Bronchus (tissue), 1 donor: ENCODE results near the gene HOXB2.

GRCh38 chr17:47948486-47949066 lies 7.2 kb downstream of the PNPO start:
- PRO-cap, result no peak

DNA sequence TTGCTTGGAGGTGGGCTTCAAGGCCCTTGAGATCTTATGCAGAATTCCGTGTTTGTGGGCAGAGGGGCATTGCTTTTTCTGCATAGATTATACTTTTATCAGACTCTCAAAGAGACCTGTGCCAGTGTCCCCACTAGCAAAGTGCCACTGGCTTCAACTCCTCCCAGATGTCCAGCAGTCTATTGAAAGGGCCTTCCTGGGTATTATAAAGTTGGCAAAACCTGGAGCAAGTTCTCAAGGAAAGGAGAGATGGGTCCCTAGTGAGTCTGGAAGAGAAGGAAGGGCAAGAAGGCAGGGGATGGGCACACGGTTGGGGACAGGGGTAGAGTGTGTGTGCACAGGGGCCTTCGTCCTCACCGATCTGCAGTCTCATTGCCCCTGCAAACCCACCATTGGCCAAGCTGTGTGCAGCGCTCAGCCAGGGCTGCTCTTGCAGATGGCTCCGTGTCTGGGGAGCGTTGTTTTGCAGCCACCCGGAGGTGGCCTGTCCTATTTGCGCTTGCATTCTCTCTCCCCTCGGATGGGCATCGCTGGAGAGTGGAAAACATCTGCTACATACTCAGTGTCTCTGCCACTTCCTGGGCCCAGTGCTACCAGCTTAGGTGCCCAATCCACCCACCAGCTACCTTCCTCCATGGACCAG lies 963 bp upstream of the PRR15L start:
- PRO-cap, result no peak

GRCh38 chr17:47965988-47966676 lies 4.8 kb upstream of the CDK5RAP3 start:
- PRO-cap, result no peak

DNA sequence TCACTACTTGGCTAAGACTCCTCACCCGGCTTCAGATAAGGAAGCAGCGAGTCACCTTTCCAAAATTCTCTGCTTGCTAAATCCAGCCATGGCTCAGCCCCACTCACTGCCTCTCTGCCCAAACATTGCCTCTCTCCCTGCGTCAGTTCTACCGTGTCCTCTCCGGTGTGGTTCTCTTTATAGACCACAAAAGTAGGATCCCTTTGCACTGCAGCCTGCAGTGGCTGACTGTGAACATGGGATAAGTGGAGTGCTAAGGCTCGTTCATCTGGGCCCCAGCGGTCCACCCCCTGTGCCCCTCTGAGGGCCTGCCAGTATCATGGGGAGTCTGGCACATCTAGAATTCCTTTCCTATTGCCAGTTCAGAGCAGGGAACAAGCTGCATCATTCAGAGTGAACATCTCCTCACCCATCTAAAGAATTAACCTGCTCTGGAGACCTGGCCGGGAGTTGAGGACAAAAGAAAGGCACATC lies 13.1 kb downstream of the CDK5RAP3 start:
- PRO-cap, result no peak

DNA sequence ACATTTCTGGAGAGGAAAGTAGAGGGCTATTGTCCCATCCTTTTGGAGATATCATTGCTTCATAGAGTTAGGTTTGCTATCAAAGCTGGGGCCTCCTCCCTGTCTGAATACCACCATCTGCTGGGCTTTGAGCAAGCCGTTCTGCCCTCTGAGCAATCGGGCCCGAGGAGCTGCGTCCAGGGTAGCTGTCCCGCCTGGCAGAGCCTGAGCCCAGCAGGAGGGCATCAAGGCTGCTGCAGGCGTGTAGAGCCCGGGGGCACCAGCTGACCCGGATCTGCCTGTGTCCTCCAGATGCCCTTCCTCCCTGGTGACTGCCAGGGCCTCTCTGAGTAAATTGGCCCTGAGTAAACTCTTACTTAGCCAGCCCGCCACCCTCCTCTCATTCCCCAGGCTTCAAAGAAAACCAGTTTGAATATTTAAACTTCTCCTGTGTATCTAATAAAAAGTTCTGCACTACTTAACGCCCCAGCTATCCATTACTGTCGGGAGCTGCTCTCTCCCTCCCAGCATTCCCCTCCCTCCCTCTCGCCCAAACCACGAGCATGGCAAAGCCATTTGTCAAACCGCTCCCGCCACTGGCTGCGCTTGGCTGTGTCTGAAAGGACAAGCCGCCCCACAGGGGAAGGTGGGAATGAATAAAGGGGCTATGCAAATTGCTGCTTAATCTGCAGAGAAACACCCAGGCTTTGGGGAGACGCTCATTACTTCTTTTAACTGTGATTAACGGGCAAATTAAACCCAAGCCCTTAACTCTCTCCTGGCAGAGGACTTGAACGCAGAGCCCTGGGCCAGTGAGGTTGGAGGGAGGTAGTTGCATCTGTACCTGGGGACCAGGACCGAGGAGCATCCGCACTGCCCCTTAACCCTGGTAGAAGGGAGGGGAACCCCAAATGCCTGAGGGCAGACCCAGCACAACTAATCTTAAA lies 16.5 kb downstream of the CDK5RAP3 start:
- PRO-cap, result no peak

GRCh38 chr17:48023188-48023667 lies 14.4 kb downstream of the COPZ2 start:
- PRO-cap, result unidirectional peak, plus-strand start at chr17:48023593

DNA sequence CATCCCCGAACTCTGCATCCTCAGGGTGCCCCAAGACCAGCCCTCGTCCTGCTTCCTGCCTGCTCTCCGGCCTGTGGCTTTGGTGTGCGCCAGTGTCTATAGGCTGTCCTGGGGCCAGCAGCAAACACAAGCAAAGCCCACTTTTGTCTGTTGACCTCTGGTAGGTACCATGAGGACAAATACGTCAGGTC lies 299 bp upstream of the COPZ2 start:
- PRO-cap, result no peak

DNA sequence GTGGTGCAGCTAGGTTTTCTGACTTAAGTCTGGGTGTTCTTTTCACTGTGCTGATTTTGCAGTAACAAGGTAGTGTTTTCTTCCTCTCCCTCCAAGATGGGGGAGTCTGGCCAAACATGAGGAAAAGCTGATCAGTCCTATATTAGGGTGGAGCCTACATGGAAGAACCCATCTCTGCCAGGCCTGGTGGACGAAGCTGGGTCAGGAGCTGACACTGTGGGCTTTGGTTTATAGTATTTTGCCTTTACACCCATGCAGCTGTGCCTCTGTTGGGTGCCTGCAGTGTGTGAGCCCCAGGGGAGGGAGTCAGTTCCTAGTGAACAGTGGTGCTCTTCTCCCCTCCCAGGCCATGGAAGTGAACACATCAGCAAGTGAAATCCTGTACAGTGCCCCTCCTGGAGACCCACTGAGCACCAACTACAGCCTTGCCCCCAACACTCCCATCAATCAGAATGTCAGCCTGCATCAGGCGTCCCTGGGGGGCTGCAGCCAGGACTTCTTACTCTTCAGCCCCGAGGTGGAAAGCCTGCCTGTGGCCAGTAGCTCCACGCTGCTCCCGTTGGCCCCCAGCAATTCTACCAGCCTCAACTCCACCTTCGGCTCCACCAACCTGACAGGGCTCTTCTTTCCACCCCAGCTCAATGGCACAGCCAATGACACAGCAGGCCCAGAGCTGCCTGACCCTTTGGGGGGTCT lies 9.9 kb downstream of the NFE2L1 start:
- PRO-cap, result no peak

GRCh38 chr17:48108523-48108982 lies 987 bp downstream of the SNX11 start:
- PRO-cap, result no peak

DNA sequence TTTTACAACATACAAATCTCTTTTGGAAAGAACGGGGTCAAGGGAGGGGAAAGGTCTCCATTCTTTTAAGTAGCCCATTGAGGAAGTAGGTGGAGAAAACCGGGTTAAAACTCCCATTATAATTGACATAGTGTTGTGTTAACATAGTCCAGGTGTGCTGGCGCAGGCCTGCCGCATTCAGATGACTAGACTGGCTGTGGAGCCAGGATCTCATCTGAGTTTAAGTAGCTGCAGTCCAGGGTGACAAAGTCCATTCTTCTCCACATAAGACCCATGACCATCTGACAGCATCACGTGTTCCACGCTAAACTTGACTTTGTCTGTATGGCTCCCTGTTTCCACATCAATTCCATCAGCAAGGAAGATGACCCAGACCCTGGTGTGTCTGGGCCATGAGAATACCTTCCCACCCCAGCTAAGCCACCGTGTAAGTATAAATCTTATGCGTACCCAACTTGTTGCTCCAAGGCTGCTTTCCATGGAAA lies 46.5 kb downstream of the SNX11 start:
- PRO-cap, result bidirectional peak, plus-strand start at position 180 of the sequence, minus-strand start at position 196 of the sequence

DNA sequence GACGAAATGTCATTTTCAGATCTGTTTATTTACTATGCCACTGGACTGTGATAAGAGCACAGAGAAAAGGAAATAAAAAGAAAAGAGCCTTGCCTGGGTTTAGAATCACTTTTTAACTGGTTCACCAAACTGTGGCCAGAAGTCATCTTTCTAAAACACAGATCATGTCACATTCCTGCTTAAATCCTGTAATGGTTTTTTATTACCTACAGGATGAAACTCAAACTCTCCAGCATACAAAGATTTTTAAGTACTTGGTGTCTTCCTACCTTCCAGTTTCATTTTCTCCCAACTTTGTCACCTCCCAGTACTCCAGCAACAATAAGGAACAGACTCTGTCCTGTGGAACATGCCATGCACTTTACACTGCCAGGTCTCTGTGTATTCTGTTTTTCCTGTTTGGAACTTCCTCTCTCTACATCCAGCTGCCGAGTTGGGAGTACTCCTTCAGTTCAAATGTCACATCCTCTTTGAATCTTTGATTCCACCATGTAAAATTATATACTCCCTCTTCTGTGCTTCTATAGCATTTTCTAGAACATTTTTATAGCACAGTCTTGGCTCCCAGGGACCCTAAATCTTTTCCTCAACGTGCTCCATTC lies 91.6 kb downstream of the SNX11 start:
- PRO-cap, result no peak

DNA sequence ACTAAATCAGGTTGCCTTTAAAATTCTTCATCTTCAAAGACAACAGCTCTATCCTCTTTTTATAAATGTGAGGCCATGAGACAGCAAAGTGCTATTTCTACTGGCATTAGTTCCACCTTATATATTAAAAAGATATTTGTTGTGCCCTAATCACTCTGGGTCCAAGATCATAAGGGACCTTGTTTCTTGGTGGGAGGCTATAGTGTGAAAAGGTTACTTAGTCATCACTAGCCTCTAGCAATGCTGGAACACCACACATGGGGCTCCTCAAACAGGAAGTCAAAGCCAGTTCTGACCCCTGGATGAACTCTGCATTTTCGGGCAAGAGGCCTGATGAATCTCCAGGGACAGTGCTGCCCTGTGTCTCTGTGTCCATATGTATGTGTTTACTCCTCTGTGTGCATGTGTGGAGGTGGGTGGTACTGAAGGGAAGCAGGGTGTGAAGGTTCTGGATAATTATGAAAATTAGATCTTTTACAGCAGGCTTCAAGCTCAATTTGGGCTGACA lies 133.4 kb downstream of the SNX11 start:
- PRO-cap, result no peak

GRCh38 chr17:48440707-48441203 lies 10.7 kb upstream of the SKAP1 start:
- PRO-cap, result no peak

GRCh38 chr17:48498002-48498680 lies 32.7 kb downstream of the HOXB1 start:
- PRO-cap, result no peak

DNA sequence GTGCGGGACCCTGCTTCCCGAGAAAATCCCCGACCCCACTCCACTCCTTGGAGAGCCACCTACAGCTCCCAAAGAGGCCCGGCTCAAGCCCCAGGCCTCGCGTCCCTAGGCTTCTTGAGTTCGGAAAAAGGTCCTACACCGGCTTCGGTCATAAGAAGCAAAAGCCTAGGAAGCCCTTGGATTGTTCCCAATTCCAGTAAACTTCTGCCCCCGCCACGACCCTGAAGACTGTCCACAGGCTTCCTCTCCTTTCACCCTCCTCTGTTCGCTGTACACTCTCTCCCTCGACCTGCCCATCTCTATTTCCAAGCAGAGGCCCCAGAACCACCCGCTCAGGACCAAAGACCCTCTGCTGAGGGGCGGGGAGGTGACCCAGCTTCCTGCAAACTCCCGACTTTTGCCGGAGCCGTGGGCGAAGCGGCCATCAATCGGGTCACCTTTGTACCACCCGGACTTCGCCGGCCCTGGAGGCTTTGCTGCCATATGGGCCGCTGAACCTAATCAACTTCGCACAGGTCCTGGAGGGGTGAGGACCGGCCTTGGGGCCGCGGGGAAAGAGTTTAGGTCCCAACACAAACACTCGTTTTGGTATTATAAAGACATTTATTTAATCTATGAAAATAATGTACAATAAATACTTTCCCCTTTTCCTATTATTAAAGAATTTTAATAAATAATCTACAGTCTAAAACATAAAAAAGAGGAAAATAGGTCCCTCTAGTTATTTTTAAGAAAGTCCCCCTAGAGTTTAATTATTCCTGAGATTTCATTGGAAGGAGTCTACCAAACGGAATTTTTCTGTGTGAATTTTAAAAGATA lies 2.6 kb downstream of the HOXB2 start:
- PRO-cap, result no peak

DNA sequence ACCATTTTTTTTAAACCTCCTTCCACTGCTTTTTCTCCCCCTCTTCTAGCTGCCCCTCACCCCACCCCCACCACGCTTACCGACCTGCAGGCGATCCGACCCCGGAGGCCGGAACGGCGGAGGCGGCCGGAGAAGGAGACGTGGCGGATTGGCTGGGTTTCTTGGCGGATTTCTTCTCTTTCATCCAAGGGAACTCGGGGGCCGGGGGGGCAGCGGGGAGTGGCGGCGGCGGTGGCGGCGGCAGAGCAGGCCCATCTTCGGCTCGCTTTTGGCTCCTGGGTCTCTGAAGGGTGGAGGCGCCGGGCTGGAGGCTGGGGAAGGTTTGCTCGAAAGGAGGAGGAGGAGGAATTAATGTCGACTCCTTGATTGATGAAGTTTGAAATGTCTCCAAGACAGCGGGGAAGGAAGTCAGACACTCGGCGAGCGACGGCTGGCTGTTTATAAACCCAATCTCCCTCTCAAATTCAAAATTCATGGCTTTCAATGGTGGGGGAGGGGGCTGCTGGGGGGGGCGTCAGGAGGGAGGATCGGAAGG lies 405 bp downstream of the HOXB2 start:
- PRO-cap, result bidirectional peak, plus-strand start at position 219 of the sequence, minus-strand start at position 163 of the sequence; bidirectional peak, plus-strand start at position 406 of the sequence, minus-strand start at position 324 of the sequence

- PRO-cap, result no peak
These were observed at the start of gene HOXB2 for GRCh38 chr17:48544972-48545469. Gene HOXB2, minus strand, starts transcription at chr17:48545109.

GRCh38 chr17:48586294-48586764 lies 3.7 kb downstream of the HOXB3 start:
- PRO-cap, result bidirectional peak, plus-strand start at chr17:48586745, minus-strand start at chr17:48586432

- PRO-cap, result no peak
These were observed 1.2 kb downstream of the HOXB9 start for GRCh38 chr17:48624762-48625490.

GRCh38 chr17:48630789-48631921 lies 5.0 kb upstream of the HOXB9 start:
- PRO-cap, result no peak